SK-MEL-5 (cell line): ENCODE data around the gene IL17D.

RAMPAGE:
- cytosol, long total RNA: no peak
- long total RNA: no peak
- nucleus, long total RNA: no peak
These were observed 27.6 kb downstream of the TUBA3C start for GRCh38 chr13:19153967-19154400.

DNA sequence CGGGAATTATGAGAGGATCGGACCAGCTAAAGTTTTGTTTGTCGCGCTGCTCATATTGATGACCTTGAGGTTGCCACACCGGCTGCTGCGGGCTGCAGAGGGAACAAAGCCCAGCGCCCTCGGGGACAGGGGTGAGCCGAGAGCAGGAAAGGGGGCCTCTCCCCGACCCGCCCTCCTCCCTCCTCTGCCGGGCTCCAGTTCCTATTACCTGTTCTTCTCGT, 162.7 kb upstream of the TUBA3C start:
RAMPAGE:
- cytosol, long total RNA: no peak
- long total RNA: no peak
- nucleus, long total RNA: no peak

RAMPAGE:
- cytosol, long total RNA: no peak
- long total RNA: no peak
- nucleus, long total RNA: no peak
These were observed 163.2 kb upstream of the TUBA3C start for GRCh38 chr13:19344588-19345423.

RAMPAGE:
- cytosol, long total RNA: no peak
- long total RNA: no peak
- nucleus, long total RNA: no peak
These were observed 54.0 kb downstream of the MPHOSPH8 start for GRCh38 chr13:19687252-19688165.

RAMPAGE:
- cytosol, long total RNA: no peak
- long total RNA: no peak
- nucleus, long total RNA: no peak
These were observed 10.5 kb downstream of the PSPC1 start for GRCh38 chr13:19772139-19772743.

GRCh38 chr13:19848722-19849083, 14.7 kb downstream of the ZMYM5 start:
RAMPAGE:
- cytosol, long total RNA: no peak
- long total RNA: no peak
- nucleus, long total RNA: no peak

DNA sequence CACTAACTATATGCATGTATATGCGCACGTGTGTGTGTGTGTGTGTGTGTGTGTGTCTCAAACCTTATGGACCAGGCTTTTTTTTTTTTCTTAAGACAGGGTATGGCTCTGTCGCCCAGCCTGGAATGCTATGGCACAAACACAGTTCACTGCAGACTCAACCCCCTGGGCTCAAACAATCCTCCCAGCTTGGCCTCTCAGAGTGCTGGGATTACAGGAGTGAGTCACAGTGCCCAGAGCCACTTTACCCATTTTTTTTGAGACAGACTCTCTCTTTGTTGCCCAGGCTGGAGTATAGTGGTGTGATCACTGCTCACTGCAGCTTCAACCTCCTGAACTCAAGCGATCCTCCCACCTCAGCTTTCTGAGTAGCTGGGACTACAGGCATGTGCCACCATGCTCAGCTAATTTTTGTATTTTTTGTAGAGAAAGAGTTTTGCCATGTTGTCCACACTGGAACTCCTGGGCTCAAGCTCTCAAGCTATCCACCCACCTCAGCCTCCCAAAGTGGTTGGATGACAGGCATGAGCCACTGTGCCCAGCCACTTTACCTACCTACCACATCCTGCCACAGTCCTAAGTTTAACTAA, 2.4 kb downstream of the ZMYM5 start:
RAMPAGE:
- cytosol, long total RNA: no peak
- long total RNA: no peak
- nucleus, long total RNA: no peak

DNA sequence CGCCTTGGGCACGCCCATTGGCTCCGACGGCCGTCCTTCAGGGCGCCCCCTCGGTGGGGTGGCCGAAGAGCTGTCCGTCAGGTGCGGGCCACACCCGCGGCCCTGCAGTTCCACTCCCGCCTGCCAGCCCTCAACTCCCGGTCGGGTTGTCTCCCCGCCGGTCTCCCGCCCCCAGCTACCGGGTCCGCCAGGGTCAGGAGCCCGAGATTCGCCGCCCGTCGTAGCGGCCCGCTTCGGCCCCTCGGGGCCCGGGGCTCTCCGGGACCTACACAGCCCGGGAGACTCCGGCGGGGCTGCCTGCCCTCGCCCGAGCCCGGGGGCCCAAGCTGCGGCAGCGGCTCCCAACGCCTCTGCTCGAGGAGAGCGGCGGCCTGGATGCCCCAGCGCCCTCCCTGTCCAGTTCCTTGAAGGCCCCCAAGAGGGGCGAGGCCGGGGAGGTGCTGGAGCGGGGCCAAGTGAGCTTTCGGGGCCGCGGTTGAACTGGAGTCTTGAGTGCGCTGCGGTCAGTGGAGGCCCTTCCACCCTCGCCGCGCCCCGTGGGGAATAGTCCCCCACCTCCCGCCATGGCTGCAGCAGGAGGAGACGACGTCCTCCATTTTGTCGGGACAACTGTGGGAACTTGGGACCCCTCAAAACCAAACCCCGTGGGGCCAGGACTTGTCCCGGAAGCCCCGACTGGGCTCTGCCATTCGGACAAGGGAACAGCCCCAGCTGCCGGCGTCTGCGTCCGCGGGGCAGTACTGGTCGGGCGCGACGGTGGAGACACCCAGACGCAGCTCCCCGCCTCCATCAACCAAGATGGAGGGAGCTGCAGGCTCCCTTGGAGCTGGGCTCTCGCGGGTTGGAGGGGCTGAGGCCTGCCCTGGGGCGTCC, 521 bp upstream of the ZMYM5 start:
RAMPAGE:
- cytosol, long total RNA: no peak
- long total RNA: no peak
- nucleus, long total RNA: no peak

DNA sequence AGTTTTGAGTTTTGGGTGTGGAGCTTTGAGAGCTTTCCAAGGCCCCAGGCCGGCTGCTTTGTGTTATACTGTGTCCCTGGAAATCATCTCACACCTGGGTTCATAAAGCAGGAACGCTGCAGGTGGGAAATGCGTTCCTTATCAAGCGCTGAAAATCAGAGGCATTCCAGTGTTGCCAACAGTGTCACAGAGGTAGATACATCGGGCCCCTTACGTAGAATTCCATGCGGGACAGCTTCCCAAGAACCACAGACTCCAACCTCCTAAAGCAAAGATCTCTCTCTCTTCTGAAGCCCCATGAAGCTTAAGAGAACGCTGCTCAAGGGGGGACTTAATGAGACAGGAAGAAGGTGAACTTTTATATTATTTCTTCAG, 23.2 kb downstream of the GJA3 start:
RAMPAGE:
- cytosol, long total RNA: no peak
- long total RNA: no peak
- nucleus, long total RNA: no peak

DNA sequence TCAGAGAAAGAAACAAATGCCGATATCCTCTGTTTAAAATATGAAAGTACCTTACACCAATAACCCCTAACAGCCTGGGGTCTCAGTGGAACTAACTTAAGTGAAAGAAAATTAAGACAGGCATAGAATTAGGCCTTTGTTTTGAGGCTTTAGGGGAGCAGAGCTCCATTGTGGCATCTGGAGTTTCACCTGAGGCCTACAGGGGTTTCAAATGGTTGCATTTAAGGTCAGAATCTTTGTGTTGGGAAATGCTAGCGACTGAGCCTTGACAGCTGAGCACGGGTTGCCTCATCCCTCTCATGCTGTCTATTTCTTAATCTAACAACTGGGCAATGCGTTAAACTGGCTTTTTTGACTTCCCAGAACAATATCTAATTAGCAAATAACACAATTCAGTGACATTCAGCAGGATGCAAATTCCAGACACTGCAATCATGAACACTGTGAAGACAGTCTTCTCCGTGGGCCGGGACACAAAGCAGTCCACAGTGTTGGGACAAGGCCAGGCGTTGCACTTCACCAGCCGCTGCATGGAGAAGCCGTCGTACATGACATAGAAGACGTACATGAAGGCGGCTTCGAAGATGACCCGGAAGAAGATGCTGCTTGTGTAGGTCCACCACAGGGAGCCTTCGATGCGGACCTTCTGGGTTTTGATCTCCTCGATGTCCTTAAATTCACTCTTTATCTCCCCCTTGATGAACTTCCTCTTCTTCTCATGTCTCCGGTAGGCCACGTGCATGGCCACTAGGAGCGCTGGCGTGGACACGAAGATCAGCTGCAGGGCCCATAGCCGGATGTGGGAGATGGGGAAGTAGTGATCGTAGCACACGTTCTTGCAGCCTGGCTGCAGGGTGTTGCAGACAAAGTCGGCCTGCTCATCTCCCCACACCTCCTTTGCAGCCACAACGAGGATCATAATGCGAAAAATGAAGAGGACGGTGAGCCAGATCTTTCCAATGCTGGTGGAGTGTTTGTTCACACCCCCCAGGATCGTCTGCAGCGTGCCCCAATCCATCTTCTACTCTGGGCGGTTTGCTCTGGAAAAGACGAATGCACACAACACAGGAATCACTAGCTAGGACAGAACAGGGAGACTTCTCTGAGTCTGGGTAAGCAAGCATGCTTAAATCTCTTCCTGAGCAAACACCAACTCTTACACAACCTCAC, 3.8 kb downstream of the GJB2 start:
RAMPAGE:
- cytosol, long total RNA: no peak
- long total RNA: no peak
- nucleus, long total RNA: no peak

DNA sequence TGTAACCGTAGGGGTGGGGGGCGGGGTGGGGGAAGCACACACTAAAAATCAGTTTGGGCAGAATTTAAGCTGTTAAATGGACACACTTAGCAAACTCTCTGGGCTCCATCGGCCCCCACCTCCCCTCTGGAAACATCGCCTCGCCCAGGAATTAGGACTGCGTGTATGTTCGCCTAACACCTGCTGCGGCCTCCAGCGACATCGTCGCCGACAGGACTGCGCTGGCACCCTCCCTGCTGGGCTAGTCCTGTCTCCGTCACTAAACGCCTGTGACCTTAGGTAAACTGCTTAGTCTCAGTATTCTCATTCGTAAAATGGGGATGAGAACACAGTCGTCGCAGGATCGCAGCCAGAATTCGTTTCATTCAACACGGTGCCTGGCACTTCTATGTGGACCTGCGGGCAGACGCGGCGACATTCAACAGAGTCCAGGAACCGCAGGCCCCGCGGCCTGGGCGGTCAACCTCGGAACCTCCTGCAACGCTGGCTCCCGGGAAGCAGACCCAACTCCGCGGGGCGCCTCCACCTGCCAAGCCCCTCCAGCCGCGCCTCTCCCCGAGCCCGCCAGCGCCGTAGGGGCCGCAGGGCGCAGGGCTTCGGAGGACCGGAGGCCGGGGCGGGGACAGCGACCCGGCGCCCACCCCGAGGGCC, 501 bp downstream of the CRYL1 start:
RAMPAGE:
- cytosol, long total RNA: no peak
- long total RNA: no peak
- nucleus, long total RNA: no peak

DNA sequence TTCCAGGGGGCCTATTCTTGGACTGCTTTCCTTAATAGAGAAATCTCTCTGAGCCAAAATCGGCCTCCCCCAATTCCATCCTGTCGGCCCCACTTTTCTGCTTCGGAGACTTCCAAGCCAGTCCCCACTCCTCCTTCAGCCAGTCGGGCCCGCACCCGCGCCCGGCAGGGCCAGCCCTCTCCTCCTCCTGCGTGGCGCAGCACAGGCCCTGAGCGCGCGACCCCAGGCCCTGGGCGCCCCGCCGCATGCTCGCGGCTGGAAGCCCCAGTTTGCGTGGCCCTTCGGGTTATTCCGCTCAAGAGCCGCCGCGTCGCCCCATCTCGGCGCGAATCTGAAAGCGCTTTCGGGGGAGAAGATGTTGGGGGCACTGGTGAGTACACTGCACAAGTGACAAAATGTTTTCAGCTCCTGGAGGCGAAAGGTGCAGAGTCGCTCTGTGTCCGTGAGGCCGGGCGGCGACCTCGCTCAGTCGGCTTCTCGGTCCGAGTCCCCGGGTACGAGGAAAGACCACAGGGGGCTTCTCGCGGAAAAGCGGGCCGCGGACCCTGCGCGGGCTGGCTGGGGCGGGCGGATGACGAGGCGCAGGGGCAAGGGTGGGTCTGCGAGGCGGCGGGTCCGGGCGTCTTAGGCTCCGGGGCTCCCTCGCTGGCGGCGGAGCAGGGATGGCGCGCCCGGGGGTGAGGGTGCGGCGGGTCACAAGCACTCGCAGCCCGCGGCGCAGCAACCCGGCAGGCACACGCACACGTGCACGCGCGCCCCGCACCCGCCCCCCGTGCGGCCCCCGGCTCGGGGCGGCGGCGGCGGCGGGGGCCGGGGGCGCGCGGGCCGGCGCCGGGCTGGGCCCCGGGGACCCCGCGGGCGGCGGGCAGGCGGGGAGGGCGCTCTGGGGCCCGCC, at the start of gene IL17D:
TSS of gene IL17D (plus strand) at position 749 of the 895 bp plus-strand sequence.
RAMPAGE:
- cytosol, long total RNA: no peak
- long total RNA: no peak
- nucleus, long total RNA: no peak

DNA sequence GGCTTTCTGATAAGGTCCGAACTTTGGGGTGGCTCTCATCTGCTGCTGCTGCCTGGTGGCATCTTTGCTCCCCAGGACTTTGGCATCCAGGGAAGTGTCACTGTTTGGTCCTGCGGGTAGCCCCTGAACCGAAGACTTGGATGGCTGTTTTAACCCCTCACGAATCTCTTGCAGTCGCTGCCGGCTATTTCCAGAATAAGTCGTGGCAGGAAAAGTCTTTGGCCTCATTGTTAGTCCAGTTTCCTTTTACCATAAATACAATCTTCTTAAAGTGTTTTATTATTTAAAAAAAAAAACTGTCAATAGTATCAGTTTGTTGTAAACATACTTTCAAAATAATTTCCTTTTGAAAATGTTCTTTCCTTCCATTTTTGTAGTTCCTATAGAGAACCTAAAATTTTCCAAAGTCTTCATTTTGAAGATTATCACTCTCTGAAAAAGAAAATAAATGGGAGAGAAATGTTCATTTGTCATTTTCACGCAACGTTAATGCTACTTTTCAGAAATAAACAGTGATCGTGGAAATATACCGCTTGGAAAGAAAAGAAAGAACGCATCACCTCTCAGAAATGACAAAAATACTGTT, 15.5 kb downstream of the LATS2 start:
RAMPAGE:
- cytosol, long total RNA: no peak
- long total RNA: no peak
- nucleus, long total RNA: no peak

DNA sequence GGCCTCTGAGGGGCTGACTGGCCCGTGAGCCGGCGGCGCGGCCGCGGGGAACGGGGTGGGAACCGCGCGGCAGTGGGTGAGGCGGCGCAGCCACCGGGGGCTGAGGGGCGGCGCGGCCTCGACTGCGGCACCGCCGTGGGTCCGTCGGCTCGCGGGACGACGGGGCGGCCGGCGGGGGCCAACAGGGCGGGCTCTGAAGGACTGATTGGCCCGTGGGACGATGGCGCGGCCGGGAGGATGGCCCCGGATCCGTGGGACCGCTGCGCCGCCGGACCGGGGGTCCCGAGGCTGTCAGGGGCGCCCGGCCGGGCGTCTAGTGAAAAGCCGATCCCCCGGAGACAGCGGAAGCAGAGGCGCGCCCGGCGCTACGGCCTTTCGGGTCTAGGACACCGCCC, 807 bp downstream of the LATS2 start:
RAMPAGE:
- cytosol, long total RNA: no peak
- long total RNA: no peak
- nucleus, long total RNA: no peak

GRCh38 chr13:21174943-21175262, 1.4 kb downstream of the SKA3 start:
RAMPAGE:
- cytosol, long total RNA: no peak
- long total RNA: no peak
- nucleus, long total RNA: no peak

DNA sequence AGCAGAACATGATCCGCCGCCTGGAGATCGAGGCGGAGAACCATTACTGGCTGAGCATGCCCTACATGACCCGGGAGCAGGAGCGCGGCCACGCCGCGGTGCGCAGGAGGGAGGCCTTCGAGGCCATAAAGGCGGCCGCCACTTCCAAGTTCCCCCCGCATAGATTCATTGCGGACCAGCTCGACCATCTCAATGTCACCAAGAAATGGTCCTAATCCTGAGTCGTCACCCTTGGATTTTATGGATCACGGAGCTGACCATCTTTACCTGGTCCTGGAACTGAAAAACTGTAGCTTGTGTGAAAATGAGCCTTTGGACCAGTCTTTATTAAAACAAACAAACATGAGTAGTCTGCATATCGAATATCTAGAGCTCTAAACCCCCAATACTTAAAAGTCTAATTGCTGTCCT, 558 bp downstream of the MRPL57 start:
RAMPAGE:
- cytosol, long total RNA: no peak
- long total RNA: no peak
- nucleus, long total RNA: no peak

DNA sequence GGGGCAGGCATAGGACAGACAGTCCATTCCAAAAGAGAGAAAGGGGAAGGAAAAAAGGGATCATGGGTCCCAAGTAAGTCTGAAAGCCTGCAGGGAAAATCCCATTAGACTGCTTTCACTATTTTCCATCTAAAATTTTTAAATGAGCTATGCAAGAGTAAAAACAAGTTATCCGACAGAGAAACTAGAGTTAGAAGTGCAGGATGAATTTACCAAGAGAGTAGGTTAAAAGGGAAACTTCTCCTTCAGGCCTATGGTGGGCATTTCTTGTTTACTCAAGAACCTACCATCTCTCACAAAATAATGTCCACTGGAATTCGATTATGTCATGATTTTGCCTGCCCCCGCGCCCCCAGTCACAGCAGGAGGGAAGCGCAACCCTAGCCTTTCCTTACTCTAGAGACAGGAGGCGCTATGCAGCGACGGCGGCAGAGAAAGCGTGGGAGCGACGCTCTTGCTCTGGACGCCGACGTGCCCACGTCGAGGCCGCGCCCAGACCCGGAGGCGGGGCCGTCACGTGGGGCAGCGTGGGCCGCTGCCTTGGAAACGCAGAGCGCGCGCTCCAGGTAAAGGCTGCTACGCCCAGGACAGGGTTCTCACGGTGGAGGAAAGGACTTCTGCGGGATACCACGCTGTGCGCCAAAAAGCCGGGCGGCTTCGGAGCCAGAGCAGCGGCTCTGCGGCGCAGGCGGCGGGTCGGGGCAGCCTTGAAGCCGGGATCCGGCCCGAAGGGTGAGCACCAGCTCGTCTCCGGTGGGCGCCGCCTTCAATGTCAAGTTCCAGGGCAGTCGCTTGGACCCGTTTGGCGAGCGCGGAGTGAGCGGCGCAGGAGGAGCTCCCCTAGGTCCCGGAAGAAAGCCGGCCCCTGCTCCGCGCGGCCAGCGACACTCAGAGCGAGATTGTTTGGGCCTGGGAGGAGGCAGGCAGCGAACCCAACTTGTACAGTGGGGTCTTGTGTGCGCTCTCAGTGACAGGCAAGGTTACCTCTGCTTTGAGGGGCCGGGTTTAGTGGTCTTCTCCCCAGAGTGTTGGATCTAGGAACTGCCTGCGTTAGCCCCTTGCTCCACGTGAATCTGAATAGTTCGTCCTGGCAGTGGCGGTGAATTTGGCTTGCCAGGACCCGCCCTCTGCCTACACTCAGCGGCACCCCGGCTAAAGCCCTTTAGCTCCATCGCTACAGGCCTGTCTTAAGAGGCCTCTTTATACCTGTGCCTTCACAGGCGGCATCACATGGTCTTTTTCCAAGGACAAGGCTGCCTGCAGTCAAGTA, 121.6 kb downstream of the MRPL57 start:
RAMPAGE:
- cytosol, long total RNA: start-site peak on the plus strand centred at position 528 of the sequence, 43 bp wide, 130 and 30 reads in 2 replicates
- long total RNA: start-site peak on the plus strand centred at position 522 of the sequence, 33 bp wide, 35 and 116 reads in 2 replicates
- nucleus, long total RNA: start-site peak on the plus strand centred at position 522 of the sequence, 47 bp wide, 169 and 54 reads in 2 replicates

DNA sequence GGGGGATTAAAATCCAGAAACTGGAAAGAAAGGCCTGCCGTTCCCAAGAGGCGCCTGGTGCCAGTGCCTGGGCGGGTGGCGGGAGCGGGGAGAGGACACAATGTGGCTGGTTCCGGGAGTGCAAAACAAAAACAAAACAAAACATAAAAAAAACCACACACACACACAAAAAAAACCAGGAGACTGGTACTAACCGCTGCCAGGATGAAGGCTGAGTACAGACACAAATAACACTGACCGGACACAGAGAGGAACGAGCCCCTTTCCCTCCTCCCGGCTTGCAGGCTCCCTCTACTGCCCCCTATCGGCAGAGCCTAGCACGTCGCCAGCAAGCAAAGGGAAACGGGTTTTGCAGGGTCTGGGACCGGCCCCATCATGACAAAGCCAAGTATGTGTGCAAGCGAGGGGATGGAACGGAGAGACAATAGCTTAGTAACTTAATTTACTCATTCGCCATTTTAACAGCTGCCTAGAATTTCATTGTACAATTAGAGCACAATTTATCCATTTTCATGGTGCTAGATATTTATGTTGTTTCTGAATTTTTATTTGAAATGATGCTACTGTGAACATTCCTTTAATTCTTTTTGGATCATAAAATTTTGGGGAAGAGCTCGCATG, 17.9 kb upstream of the ZDHHC20 start:
RAMPAGE:
- cytosol, long total RNA: no peak
- long total RNA: no peak
- nucleus, long total RNA: no peak

GRCh38 chr13:22210764-22211082, 539.9 kb downstream of the FGF9 start:
RAMPAGE:
- cytosol, long total RNA: no peak
- long total RNA: no peak
- nucleus, long total RNA: no peak

RAMPAGE:
- cytosol, long total RNA: no peak
- long total RNA: no peak
- nucleus, long total RNA: no peak
These were observed 2.5 kb downstream of the SGCG start for GRCh38 chr13:23183245-23183642.